Measurements from ENCODE around the gene SLC7A1.

DNA sequence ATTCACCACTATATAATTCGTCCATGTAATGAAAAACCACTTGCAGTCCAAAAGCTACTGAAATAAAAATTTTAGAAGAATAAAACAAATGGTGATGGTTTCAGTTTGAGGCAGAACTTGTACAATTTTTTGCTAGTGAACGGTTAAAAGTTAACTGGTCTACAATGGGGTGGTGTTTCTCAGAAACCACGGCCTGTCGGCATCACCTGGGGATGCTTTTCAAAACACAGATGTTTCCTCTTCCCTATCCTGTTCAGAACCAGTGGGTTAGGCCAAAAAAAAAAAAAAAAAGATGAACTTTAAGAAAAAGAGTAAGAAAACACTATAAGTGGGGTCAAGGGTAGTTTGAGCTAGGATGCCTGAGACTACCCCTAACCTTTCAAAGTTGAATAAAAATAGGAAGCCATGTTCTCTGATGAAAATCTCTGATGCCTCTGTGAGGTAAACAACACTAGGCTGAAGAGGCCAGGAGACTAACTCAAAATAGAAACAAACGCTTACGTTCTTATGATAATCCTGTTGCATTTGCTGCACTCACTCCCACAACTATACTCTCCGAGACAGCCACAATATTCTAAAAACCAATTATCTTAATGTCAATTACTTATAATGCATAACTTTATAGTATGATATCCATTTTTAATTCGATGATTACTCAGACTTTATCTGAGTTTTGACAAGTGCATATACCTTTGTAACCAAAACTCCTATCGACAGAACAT is 3.3 kb downstream of the MTIF3 start:
- RRBS: no CpG with 5 or more reads among the region's 9 CpGs

GRCh38 chr13:27593108-27593855 is 27.0 kb downstream of the LNX2 start:
- RRBS: no CpG with 5 or more reads among the region's 7 CpGs

DNA sequence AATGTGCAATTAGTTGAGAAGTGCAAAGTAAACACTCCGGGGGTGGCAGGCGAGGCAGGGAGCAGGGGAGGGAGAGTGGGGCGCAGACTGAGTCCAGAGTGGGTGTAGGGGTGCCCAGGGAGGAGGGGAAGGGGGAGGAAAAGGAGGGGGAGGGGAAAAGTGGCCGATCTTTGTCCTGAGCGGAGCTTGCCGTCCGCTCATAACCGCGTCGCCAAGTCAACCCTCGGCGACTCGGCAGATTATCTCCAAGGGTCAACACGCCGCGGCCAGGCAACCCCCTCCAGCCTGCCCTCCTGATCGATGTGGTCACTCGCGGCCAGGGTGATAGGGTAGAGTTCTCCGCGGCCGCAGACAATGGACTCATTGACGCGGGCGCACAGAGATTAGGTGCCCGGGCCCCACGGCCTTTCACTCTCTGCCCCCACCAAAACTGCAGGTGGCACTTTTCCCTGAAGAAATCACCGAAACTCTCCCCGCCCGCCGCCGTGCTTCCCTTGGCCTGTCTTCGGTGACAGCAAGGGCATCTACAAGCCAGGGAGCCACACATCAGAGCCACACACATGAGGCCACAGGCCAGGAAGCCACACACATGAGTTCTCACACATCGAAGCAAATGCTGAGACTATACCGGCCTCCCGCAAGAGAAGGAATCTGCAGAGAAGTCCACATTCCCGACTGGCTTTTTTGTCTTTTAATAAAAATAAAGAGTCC is 1.7 kb upstream of the PDX1 start:
- RRBS: no CpG with 5 or more reads among the region's 37 CpGs

DNA sequence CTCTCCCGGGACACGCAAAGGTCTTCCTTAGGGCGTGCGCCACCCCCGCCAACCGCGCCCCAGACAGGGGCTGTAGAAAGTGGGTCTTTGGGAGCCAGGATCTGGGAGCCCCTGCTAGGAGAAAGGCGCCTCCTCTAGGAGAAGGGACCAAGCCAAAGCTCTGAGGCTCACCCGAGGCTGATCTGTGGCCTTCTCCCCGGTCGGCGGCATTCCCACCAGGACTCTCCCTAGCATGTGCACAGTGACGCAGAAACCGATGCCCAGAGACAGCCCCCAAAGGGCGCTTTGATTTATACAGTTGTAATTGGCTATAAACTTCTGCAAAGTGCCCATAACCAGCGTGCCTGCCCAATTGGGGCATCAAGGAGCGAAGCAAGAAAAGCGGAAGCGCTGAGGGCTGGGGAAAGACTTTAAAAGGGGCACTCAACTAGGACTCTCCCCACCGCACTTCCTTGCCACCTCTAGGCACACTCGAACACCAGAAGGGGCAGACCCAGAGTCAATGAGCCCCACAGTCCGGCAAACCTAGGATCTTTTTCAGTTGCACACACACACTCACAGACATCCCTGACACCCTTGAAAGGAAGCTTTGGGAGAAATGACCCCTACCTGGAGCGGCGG is 1.9 kb downstream of the CDX2 start:
- RRBS: no CpG with 5 or more reads among the region's 24 CpGs

- RRBS: no CpG with 5 or more reads among the region's 9 CpGs
Measured at GRCh38 chr13:27970962-27971238, 1.8 kb upstream of the CDX2 start.

DNA sequence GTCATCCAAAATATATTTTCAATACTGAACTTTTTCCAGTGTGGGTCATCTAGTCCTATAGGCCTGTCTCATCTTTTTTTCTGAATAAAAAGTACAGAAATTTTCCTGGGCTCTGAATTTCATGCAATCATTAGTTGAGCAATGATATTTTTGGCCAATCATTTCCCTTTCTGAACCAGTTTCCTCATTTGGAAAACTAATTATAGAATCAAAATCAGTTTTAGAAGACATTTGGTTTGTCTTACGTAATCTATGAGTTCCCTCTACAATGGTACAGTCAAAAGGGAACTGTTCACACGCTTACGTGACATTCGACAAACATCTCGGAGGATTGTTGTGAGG is 27.0 kb downstream of the FLT1 start:
- RRBS: no CpG with 5 or more reads among the region's 5 CpGs

- RRBS: no CpG with 5 or more reads among the region's 6 CpGs
Measured at GRCh38 chr13:28501546-28501995, 6.6 kb upstream of the FLT1 start.

- RRBS: no CpG with 5 or more reads among the region's 15 CpGs
Measured at GRCh38 chr13:28558117-28559098, 63.5 kb upstream of the FLT1 start.

GRCh38 chr13:29509633-29510670 is 85.5 kb downstream of the SLC7A1 start:
- RRBS: no CpG with 5 or more reads among the region's 20 CpGs

DNA sequence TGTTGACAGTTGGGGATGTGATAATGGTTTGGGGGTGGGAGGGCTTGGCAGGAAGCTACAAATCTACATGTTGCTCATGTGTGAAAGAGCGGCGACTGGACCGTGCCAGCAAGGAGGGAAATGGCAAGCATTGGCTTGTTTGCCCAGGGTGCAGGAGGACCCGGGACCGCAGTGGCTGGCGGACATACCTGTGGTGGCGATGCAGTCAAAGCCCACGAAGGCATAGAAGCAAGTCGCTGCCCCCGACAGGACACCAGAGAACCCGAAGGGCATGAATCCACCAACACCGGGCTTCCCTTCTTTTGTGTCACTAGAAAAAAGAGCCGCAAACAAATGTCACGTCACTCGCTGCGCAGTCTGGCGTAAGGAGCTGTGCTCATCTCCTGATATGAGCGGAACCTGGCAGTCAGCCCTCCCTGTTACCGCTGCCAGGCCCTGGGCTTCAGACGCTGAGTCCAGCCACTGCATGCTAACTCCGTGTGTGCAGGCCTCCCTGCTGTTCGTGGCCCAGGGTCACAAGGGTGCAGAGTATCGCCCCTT is 71.5 kb downstream of the SLC7A1 start:
- RRBS: 90% methylated on average over 5 of the region's 23 CpGs

GRCh38 chr13:29582012-29582688 is 13.3 kb downstream of the SLC7A1 start:
- RRBS: no CpG with 5 or more reads among the region's 12 CpGs

GRCh38 chr13:29595303-29596141 is at the start of gene SLC7A1:
Gene SLC7A1, minus strand, starts transcription at chr13:29595688.
- RRBS: 2% methylated on average over 39 of the region's 113 CpGs

- RRBS: no CpG with 5 or more reads among the region's 14 CpGs
Measured at GRCh38 chr13:29743010-29743577, 107.3 kb downstream of the UBL3 start.

GRCh38 chr13:29877510-29878032 is 27.2 kb upstream of the UBL3 start:
- RRBS: no CpG with 5 or more reads among the region's 6 CpGs

DNA sequence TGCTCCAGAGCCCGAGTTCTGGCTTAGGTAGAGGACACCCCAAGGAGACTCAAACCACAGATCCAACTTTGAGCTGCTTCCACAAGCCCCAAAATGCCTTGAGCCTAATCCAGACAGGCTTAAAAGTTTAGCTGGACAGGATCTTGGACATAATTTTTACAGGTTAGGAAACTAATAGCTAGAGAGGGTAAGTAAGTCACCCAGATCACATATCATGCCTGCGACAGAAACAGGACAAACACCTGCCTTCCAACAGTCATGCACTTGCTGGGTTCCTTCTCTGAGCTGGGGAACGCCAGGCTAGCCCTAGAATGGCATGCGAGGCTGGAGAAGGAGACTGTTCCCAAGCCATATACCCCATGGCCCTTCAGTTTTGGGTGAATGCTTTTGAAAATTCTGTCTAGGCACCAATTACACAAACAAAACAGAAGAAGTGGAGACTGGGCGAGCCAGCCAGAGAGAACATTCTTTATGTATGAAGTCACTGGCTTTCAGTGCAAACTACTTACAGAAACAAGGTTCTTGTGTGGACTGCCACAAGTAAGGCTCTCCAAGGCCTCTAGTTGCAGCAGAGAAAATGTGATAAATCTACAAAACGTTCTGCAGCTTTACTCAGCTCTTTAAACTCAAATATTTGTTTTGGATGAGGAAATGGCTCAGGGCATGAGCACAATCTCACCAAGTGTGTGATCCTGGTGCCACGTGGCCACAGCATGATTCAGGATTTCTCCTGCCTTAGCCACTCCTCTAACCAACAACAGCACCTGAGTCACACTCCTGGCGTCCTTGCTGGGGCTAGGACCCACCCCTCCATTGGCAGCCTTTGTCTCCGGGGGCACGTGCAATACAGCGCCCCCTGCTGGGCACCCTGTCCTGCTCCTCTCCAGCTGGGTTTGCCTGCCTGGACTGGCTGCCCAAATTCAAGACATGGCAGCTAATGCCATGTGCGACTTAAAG is 73.4 kb upstream of the UBL3 start:
- RRBS: no CpG with 5 or more reads among the region's 12 CpGs

DNA sequence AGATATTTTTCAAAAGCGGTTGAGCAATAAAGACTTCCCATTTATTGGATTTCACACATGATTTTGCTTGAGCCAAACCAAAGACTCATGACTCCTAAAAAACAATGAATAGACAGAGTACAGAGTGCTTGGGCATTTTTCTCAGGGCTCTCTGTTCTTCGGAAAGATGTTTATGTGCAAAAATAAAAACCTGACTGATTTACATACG is 194.2 kb downstream of the KATNAL1 start:
- RRBS: no CpG with 5 or more reads among the region's 3 CpGs

DNA sequence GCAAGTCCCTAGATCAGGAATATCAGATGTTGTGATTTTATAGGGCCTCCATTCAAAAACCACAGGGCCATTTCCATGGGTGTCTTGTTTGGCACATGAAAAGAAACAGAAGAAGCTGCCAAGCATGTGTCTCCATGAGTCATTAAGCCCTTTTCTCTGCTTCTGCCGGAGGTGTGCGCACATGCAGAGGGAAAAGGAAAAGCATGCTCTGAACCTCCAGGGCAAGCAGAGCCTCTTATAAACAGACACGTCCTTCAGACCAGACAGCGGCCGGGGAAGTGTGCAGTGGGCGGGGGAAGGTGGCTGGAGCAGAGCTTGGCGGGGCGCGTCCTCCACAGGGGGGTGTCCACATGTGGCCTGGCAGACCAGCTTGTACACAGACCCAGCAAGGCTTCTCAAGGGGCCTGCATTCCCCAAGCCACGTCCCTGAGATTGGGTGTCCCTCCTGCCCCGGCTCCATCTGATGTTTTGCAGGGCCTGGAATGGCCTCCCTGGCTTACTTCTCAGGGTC is 164.5 kb downstream of the KATNAL1 start:
- RRBS: 5% methylated on average over 5 of the region's 11 CpGs

GRCh38 chr13:30307781-30308084 is 382 bp upstream of the KATNAL1 start:
- RRBS: no CpG with 5 or more reads among the region's 11 CpGs

GRCh38 chr13:30398385-30399140 is 23.7 kb upstream of the UBE2L5 start:
- RRBS: no CpG with 5 or more reads among the region's 11 CpGs

All from zone of skin (tissue), 1 donor.